Skeletal muscle satellite cell (primary cell): ENCODE measurements around the genes KIF3B and BPIFB2.

DNA sequence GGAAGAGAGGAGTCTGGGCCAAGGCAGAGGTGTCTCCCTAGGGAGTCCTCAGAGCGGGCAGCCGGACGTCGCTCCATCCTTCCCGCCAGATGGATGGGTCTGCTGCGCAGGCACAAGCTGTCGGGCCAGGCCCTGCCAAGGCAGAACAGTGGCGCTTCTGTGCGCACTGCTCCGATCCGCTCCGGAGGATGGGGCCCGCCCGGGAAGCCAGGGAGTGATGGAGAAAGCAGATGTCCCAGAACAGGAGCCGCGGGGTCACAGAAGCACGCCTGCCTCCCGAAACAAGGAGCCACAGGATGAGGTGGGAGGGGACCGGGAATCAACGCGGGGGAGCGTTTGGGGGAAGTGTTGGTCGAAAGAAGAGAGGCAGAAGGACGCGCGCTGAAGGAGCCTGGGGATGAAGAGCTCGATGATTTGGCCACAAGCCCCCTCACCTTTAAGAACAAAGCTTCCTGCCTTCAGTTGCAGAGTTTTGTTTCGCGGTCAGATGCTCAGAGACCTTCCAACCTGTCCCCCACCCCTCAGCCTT, 941.3 kb upstream of the DEFB115 start:
- CAGE, long polyA plus RNA: no peak

DNA sequence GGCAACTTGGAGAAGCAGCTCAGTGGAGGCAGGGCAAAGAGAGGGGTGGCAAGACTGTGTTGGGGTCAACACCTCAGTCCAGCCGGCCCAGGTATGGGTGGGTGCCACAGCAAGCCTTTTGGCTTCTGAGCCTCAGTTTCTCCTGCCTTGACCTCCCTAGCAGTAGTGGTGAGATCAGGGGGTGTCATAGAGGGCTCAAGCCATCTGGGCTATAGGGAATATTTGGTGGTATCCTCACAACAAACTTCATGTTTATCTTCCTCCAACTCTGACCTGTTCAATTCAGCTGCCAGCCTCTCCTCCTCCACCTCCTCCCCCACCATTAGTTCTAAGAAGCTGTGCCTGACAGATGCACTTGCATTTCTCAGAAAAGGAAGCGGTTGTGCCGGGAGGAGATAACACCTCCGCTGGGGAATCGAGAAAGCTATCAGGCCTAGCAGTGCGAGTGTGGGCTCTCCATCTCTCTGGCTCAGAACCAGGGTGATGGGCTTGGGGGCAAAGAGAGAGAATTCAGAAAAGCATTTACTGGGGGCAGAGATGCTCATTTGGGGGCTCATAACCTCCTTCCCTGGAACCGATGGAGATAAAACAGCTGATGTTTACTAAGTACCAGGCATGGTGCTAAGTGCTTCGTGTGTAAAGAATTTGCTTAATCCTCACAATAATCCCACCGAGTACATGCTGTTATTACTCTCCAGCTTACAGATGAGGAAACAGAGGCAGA, 38.1 kb downstream of the COX4I2 start:
- CAGE, long polyA plus RNA: no peak

DNA sequence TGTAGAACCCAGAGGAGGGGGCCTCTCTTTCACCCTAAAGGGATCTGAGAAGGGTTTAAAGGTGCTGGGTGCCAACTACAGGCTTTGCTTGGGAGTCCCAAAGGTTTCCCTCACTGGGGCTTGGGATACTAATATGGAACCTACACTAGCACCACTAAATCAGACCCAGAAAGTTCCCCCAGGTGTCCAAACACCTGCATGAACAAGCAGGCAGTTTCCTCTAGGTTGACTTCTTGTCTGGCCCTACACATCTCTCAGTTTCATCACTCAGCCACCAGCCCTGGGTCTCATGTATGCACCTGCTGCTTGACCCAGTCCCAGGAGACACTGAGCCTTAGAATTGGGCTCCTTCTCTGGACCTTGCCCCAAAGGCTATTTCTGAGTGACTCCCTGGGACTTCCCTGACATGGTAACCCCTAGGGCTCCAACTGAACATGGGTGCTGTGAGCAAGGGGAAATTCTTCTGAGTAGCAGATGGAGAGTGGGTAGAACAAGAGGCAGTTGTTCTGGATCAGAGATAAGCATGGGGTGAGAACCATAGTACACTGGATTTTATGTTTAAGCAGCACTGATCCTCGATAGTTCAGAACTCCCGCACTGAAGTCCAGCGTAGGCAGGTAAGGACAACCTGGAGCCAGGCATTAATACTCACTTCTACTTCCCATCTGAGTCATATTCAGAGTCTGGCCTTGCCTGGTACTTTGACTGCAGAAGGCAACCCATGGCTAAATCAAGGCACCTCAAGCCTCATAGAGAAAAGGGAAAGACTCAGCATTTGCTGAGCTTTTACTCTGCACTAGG, 16.8 kb downstream of the BCL2L1 start:
- CAGE, long polyA plus RNA: no peak

DNA sequence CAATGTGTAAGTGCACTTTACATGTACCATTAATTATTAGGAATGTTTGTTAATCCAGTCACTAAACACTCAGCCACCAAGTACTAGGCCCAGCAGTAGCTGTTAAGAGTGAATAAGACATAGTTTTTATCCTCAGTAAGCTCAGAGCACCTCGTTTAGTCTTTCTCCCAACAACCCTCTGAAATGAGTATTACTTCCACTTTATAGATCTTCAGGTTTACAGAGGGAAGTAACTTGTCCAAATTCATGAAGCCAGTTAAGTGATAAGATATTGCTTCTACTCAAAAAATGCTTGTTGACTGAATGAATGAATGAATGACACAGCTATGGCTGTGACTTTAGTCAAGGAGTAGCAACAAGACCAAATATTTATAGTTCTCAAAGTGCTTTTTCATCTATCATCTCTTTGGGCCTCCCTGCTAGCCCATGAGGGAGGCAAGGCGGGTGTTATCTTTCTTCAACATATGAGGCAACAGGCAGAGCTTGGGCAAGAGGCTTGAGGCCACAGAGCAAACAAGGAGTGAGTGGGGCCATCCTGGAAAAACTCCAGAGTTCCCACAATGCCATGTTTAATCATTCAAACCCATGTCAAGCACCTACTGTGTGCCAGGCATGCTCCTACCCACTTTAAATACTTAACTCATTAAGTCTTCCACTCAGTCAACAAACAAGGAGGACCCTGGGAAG, 16.1 kb downstream of the BCL2L1 start:
- CAGE, long polyA plus RNA: no peak

GRCh38 chr20:31723171-31723402, 419 bp upstream of the BCL2L1 start:
- CAGE, long polyA plus RNA: no peak

- CAGE, long polyA plus RNA: no peak
These were observed 11.6 kb downstream of the FOXS1 start for GRCh38 chr20:31833707-31834399.

DNA sequence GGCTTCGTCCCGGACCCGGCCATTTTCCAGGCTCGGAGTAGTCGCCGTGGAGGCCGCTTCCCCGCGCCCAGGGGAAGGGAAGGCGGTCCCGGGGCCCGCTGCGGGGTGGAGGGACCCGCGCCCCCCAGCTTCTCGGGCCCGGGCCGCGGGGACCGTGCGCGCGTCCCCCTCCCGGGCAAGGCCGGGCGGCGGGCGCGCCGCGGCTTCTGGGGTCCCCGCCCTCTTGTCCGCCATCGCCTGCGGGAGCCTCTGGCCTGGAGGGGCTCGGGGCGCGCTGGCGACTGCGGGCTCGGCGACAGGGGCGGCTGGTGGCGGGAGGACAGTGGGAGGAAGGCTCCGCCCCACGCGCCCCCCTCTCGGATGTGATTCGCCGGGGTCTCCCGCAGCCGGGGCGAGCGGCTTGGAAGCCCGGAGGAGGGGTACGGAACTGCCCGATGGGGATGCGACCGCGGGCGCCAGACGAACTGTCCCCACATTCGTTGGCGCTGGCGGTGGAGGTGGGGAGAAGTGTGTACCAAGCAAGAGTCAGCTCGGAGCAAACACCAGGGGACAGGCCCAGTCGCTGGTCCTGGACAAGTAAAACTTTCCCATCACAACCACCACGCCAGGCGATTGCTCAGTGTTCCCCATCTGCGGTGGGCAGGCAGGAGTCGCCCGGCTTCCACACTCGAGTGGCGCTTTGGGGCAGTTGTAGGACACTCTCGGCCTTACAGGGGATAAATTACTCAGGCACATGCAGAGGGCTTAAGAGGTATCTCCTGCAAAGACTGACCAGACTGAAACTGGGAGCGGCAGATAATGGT, 17.3 kb downstream of the PLAGL2 start:
- CAGE, long polyA plus RNA: no peak

DNA sequence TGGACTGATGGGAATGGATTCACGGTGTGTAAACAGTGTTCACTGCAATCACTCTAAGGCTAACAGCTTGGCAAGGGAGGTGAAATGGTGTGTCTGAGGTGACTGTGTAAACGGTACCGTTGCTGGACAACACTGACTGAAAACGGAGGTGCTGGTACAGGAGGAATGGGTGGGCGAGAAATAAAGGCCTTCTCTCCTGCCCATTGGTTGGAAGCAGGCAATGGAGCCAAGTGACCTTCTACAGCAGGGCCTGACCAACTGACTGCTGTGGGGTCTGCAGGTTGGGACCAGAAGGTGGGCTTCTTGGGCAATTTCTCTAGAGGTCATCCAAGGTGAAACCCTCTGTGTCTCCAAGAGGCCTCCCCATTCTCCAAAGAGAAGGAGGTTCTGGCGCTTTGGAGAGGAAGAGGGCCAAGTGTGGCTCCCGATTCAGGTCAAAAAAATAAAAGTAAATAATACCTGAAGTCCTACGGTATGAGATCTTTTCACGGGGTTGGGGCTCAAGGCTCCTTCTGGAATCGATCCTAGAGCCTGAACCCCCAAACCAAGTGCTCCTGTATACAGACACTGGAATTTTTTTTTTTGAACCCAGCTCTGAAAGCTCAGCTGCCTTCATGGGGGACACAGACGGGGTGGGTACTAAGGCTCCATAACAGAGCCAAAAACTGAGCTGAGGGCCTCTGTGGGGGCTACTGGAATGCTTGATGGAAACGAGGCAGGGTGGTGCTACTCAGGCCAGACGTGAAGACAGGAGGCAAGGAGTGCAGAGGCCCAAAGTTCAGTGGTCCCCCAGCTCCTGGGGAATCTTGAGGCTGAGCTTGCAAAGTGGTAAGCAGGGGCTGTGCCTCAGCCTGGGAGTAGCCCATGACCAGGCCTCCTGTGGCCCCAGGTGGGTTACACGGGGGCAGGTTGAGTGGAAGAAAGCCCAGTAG, 11.5 kb downstream of the PLAGL2 start:
- CAGE, long polyA plus RNA: no peak

DNA sequence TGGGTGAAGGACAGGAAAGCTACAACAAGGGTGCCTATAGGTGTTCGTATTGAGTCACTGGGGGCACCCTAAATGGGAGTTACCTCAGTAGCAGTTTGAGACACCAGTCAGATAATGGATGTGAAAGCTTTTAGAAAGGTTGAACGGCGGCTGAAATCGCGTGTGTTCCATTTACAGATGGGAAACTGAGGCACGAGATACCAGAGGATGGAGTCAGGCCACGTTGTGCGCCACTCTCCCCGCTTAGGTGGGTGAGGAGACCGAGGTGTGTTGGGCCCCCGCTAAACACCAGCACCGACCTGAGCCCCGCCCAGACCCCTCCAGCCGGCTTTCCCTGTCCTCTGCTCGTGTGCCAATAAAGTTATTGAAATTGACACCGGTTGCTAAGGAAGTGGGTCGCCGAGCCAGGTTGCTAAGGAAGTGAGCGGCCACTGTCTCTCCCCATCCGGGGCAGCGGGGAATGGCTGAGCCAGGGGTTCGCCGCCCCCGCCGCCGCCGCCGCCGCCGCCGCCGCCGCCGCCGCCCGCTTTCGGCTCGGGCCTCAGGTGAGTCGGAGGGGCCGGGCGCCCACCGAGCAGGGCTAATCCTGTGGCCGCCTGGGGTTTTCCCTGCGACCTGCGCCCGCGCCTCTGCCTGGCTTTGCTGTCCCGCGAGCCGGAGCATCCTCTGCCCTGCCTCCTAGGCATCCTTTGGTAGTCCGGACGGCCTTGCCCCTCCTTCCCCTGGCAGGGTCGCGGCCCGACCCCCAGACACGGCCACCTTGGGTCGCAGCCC, at the start of gene KIF3B:
TSS of gene KIF3B (plus strand) at position 431 of the 774 bp plus-strand sequence.
- CAGE, long polyA plus RNA: no peak

DNA sequence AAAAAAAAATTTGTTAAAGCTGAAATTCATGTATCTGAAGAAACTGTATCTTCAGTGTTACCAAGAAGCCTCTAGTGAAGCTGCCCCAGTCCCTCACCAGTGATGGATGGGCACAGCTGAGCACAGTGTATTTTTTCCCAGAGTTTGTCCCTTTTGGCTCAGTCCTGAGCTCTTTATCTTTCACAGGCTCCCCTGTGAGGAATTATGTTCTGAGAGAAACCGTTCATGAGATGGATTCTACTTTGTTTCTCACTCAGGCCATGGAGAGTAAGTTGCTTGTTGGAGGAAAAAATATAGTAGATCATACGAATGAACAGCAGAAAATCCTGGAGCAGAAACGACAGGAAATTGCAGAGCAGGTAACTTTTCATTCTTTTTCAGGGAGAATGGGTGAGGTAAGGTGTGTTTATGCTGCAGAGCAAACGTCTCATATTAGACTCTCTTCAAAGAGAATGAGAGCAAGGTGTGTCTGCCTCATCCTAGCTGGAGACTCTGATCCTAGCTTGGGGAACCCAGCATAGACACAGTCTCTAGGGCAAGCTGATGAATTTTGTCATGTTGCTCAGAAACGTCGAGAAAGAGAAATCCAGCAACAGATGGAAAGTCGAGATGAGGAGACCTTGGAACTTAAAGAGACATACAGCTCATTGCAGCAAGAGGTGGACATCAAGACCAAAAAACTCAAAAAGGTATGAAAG, 38.7 kb downstream of the KIF3B start:
- CAGE, long polyA plus RNA: no peak

DNA sequence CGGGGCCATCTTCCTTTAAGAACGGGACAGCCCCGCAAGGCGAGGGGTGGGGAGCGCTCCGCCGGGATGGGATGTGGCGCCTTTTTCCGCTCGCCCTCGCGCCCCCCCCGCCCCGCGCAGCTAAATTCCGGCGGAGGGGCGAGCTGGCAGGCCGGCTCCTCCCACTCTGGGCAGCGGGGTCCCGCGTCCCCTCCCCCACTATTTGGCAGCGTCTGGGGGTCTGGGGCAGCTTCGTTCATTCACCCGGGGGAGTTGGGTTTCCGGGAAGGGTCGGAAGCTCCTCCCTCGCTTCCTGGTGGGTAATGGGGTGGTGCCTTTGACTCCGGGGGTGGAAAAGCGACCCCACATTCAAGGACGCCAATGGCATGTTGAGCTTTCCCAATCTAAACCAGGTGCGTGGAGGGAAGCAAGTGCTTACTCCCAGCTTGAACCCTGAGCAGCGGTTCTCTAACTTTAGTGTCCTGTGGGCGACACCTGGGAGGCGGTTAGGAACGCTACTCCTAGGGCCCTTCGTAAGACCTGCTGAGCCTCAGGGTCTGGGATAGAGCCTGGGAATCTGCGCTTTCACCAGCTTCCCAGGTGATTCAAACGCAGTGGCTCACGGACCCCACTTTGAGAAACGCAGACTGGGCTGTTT, 930 bp downstream of the ASXL1 start:
- CAGE, long polyA plus RNA: no peak

DNA sequence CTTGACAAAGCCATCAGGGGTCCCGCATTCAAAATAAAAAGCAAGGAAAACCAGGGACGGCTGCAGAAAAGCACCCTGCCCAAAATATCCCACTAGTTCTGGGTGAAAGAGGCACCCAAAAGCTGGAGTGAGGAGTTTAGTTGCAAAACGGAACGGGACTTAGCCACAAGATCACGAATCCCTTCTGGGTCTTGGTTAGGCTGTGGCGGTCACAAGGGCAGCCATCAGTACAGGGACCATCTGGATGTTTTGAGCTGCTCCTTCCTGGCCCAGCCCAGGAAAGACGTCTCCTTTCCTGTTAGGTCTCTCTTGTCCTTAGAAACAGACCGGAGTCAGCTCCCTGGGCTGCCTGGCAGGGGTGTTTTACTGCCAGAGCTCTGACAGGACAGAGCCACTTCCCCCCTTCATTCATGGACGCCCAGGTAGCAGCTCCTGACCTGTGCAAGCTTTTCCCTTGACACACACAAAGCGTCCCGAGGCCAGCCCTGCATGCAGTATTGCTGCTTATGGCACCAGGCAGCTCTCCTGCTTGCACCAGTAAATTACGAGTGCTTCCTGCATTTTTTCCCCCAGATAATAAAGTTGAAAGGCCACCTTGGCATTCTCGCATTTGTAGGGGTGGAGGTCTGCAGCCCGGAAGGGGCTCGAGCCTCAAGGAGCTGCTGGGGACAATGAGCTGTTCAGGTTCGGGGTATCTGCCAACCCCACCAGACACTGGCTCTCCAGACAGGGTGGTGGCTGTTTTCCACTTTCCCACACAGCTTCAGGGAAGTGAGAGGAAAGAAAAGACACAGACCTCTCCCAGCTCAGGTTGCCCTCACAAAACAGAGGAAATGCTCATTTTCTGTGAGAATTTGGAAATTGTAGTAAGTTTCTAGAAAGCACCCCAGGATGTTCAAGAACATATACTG, 87.4 kb downstream of the NOL4L start:
- CAGE, long polyA plus RNA: no peak

GRCh38 chr20:32524931-32525503, 60.1 kb downstream of the NOL4L start:
- CAGE, long polyA plus RNA: no peak

GRCh38 chr20:32585675-32586045, 527 bp upstream of the NOL4L start:
- CAGE, long polyA plus RNA: no peak

DNA sequence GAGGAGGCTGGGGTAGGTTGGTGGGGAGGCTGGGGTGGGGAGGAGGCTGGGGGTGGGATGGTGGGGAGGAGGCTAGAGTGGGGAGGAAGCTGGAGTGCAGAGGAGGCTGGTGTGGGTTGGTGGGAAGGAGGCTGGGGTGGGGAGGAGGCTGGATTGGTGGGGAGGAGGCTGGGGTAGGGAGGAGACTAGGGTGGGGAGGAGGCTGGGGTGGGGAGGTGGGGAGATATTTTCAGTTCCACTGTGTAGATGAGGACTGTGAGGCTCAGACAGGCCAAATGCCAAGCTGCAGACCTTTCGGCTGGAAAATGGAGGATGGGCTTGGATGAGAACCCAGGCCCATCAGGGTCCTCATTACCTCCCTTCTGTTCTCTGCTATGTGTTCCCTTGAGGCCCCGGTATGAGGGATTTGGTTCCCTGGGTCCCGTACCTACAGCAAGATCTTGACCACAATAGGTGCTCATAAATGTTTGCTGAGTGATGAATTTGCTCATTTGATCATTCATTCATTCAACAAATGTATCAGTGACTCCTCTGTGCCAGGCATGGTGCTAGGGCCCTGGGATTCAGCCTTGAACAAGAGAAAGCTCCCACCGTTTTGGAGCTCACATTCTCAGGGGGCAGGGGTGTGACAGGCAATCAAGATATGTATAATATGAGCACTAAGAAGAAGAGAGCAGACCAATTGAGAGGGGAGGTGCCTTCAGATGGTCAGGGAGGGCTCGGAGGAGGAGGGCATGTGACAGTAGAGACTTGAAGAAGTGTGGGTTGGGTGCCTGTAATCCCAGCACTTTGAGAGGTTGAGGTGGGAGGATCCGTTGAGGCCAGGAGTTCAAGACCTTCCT, 36.2 kb upstream of the NOL4L start:
- CAGE, long polyA plus RNA: no peak

- CAGE, long polyA plus RNA: no peak
These were observed 459 bp downstream of the C20orf203 start for GRCh38 chr20:32673053-32673911.

DNA sequence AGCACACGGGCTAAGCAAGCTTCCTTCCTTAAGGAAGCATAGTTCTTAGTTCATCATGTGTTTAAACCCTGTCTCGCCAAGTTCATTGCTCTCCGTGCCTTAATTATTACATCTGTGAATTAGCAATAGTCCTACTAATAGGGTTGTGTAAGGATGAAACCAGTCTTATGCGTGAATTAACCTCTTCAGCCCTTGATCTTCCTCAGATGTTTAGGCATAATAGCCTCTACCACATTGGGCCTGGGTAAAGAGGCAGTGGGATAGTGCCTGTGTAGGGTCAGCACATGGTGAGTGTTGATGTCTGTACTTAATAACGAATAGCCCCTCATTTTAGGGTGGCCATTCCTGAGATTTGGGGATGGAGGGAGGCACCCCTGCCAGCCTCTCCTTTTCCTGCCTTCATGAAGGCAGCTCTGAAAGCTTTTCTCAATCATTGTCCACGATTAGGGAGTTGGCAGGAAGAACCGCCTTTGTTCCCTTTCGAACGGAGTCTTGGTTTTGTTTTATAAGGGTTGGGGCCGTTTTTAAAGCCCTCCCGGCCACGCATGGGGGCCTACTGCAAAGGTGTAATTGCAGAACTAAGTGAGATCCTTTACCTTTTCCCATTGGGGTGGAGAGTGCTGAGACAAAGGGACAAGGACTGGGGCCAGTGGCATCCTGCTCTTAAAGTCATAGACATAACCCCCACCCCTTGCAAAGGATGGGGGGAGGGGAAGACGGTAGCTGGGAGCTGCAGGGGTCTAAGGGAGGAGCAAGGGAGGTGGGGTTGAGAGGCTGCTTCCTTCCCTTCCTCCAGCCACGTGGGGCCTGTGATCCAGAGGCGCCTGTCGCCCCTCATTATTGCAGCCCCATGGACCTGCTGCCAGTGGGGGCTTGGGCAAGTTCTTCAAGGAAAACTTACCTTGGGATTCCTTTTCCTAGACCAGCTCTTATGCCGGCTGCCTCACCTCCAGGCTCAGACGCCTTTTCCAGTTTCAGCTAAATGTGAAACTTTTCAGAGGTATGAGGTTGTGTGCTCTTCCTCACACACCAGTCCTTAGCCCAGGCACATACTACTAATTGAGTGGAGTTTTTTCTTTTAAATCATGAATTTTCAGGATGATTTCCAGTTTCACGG, 2.3 kb downstream of the DNMT3B start:
- CAGE, long polyA plus RNA: no peak

DNA sequence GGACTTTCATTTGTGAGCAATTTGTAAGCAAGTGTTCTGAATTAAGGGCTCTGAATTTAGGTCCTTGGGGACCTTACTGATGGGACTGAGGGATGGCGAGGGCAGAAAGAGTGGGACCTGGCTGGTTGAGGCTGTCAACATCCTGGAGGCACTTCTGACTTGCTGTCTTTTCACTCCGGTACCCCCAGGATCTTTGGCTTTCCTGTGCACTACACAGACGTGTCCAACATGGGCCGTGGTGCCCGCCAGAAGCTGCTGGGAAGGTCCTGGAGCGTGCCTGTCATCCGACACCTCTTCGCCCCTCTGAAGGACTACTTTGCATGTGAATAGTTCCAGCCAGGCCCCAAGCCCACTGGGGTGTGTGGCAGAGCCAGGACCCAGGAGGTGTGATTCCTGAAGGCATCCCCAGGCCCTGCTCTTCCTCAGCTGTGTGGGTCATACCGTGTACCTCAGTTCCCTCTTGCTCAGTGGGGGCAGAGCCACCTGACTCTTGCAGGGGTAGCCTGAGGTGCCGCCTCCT, 12.1 kb upstream of the MAPRE1 start:
- CAGE, long polyA plus RNA: no peak

DNA sequence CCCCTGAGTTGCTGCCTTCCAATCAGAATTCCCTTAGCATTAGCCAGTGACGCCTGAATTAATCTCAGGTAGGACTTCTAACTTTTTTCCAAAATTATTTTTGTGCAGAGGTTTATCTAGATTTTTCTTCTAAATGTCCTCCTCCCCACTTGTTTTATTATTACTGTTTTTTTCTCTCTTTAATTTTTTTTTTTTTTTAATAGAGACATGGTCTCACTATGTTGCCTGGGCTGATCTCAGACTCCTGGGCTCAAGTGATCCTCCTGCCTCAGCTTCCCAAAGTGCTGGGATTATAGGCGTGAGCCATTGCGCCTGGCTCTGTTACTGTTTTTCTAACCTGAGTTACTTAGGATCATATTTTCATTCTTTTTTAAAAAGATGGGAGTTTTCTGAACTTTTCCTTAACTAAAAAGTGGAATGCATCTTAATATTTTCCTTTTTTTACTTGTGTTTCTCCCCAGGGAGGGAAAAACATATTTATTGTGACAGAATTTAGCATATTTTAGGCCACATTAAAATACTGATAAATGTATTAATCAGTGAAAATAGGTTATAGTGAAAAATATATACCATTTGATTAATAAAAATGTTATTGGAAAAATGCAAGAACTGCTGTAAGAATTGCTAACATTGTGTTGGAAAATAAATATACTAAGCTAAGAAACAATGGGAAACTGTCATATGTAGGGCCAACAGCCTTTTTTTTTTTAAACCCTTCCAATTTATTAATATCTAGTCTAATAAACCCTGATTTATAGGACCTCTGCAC, 1.2 kb upstream of the EFCAB8 start:
- CAGE, long polyA plus RNA: no peak

- CAGE, long polyA plus RNA: no peak
These were observed at the start of gene BPIFB2 for GRCh38 chr20:33007519-33007976. BPIFB2 (plus strand) TSS chr20:33007704.